Body of pancreas (tissue), 2 donors: ENCODE data around the gene NR2C2.

GRCh38 chr3:14178994-14179720 lies 540 bp downstream of the LSM3 start:
- PRO-cap: no peak
- RAMPAGE, long total RNA, 2 experiments: no peak in any of the 2 experiments

DNA sequence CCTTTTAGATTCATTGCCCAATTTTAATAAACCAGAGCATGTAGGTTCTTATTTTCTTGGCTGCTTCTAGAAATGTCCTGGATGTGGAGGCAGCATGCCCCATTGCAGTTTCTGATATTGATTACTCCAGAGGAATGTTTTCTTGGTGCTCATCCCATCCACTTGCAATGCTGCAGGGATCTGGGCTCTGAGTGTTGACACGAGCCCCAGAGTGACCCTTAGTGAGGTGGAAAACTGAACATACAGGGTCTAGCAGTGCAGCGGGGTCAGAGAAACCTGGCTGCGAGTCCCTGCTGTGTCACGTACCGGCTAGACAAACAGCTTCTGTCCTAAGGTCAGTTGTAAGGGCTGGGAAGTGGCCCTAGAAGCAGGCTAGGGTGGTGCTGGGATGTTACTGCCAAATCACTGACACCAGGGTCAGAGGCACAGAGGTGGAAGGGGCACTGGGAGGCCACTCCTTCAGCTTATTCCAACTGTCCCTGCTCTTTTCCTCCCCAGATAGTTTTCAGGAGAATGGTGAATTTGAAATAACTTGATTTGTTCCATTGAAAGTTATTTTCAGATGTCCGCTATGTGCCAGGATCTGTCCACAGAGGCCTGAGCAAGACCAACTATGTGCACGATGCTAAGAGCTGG lies 23.7 kb downstream of the LSM3 start:
- PRO-cap: no peak
- RAMPAGE, long total RNA, 2 experiments: no peak in any of the 2 experiments

DNA sequence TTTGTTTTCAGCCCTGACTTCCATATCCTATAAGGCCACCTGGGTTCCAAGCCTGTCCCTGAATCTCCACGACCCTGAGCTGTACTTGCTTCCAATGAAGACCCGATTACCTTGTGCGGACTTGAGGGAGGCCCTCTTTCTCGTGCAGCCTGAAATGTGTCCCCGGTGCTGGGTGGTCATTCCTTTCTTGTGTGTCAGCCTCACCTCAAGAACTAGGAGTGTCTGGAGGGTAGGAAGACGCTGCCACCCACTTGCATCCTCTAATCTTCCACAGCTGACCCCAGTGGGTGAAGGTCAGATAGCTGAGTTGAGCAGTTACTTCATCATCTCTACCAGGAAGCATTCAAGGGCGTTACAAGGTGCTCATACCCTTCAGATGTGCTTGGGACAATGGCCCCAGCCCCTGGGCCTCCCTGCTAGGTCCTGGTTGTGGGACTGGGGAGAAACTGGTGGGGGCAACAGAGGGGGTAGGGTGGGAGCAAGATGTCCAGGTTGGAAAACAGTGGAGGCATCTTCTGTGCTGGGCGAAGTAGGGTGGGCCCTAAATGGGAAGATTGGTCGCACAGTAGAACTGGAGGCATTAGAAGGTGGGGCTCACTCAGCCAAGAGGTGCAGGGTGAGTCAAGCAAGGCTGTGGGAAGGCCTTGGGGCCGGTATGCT lies 74.2 kb downstream of the LSM3 start:
- PRO-cap: no peak
- RAMPAGE, long total RNA, 2 experiments: no peak in any of the 2 experiments

GRCh38 chr3:14391055-14391783 lies 11.2 kb upstream of the SLC6A6 start:
- PRO-cap: no peak
- RAMPAGE, long total RNA, 2 experiments: no peak in any of the 2 experiments

GRCh38 chr3:14436562-14437244 lies 34.3 kb downstream of the SLC6A6 start:
- PRO-cap: no peak
- RAMPAGE, long total RNA, 2 experiments: no peak in any of the 2 experiments

GRCh38 chr3:14452652-14453429 lies 50.4 kb downstream of the SLC6A6 start:
- PRO-cap: bidirectional peak, plus-strand start at chr3:14453046, minus-strand start at chr3:14452943; unidirectional peak, plus-strand start at chr3:14453046
- RAMPAGE, long total RNA, 2 experiments: no peak in any of the 2 experiments

GRCh38 chr3:14539406-14539844 lies 717 bp downstream of the GRIP2 start:
- PRO-cap: no peak
- RAMPAGE, long total RNA, 2 experiments: no peak in any of the 2 experiments

DNA sequence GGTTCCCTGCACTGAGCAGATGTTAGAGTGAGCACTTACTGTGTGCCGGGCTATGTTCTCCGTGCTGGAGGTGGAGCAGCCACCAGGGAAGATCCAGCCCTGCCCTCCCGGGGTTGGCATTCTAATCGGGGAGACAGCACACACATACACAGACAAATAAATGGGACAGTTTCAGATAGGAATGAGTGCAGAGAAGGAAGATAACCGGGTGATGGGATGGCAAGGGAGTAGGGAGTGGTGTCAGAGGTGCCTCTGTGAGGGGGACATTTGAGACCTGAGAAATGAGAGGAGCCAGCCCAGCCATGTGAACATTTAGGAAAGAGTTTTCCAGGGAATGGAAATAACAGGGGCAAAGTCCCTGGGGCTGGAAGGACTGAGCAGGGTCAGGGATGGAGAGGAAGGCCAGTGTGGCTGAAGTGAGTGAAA lies 15.6 kb upstream of the FGD5 start:
- PRO-cap: no peak
- RAMPAGE, long total RNA, 2 experiments: no peak in any of the 2 experiments

DNA sequence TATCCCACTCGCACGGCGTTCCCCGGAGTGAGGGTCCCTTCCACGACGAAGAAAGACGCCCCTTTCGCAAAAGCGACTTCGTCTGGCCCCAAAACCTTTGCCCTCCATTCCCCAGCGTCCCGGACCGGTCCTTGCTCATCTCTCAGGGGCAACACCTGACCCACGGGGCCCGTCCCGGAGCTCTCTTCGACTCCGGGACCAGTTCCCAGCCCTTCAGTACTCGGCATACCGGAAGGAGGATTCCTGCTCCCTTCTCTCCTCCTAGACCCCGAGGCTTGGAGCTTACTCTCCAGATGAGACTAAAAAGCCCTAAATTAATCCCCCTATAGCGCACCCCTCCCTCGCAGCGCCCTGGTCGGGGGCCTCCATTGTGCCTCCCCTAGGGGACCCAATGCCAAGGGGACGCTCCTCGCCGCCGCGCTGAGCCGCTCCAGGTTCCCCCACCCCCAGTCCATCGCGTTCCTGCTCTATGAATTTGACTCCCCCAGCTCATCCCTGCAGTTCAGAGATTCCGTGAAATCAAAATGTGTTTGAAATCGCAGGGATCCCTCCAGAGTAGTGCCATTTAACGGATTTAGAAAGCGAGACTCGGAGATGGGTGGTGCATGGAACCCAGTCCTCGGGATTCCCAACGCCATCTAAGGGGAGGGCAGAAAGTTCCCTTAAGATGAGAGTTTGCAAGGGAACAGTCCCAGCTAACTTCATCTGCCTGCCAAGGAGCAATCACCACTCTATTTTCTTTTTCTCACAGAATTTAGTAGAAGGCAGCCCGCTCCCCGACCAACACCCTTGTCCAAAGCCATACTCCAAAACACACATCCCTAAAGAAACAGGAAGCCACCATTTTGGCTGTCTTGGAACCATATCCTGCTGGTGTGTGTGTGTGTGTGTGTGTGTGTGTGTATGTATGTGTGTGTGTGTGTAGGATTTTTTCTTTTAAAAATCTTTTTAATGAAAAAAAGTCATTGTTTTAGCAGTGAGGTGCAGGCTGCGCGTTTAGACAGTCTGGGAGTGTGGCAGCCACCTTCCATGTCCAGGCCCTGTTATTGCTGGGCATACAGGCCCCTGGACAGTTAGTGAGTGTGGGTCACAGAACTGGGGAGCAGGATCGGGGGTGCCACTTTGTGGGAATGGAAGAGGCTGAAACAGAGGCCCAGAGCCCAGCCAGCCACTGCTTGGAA lies 7.2 kb upstream of the FGD5 start:
- PRO-cap: no peak
- RAMPAGE, long total RNA, 2 experiments: no peak in any of the 2 experiments

- PRO-cap: no peak
- RAMPAGE, long total RNA, 2 experiments: no peak in any of the 2 experiments
These were observed 14.8 kb downstream of the FGD5 start for GRCh38 chr3:14833593-14833964.

GRCh38 chr3:14849895-14850360 lies 31.2 kb downstream of the FGD5 start:
- PRO-cap: no peak
- RAMPAGE, long total RNA, 2 experiments: no peak in any of the 2 experiments

GRCh38 chr3:14941532-14942317 lies 5.7 kb upstream of the NR2C2 start:
- PRO-cap: no peak
- RAMPAGE, long total RNA, 2 experiments: no peak in any of the 2 experiments

DNA sequence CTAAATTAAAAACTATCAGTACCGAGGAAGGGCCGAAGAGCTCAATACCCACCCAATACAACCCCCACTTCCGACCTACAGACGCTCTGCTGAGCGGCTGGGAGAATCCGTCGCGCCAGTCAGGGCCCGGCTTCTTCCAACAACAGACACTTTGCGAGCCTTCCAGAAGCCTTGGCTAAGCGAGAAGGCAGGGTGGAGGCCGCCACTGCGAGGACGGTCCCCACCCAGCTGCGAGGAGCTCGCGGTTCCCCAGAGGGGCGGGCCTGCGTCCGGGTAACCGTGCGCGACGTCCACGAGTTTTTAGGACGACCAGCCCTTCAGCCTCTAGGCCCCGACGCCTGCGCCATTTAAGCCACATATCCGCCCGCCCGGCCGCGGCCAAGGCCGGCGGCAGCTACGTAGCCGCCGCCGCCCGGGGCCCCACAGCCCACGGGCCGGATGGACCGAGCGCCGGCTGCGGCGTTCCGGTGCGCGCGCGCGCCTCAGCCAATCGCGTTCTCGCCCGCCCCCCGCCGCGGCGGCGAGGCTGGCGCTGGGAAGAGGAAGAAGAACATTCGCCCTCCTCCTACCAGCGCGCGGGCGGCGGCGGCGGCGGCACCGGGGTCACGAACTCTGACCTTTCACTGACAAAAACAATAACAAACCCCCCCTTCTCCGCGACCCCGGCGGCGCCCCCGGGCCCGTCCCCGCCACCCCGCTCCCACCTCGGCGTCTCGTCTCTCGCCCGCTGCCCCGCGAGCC lies at the start of gene NR2C2:
TSS of gene NR2C2 (plus strand) at position 549 of the 741 bp plus-strand sequence.
- PRO-cap: unidirectional peak, plus-strand start at position 67 of the sequence; bidirectional peak, plus-strand start at position 118 of the sequence, minus-strand start at position 109 of the sequence; bidirectional peak, plus-strand start at position 205 of the sequence, minus-strand start at position 230 of the sequence; bidirectional peak, plus-strand start at position 549 of the sequence, minus-strand start at position 431 of the sequence
- RAMPAGE, long total RNA, 2 experiments: start-site peak on the plus strand in 2 of 2 experiments, centred at positions 530 to 531 of the sequence, 7 to 9 reads per replicate; start-site peak on the minus strand in 2 of 2 experiments, centred at positions 405 to 410 of the sequence, 233 to 721 reads per replicate

GRCh38 chr3:14947776-14948502 lies 556 bp downstream of the NR2C2 start:
- PRO-cap: unidirectional peak, minus-strand start at chr3:14948016; bidirectional peak, plus-strand start at chr3:14948608, minus-strand start at chr3:14948295
- RAMPAGE, long total RNA, 2 experiments: start-site peak on the minus strand in 1 of 2 experiments, at chr3:14948074-14948131 at its widest, 37 reads per replicate

GRCh38 chr3:14970219-14970485 lies 22.8 kb downstream of the NR2C2 start:
- PRO-cap: no peak
- RAMPAGE, long total RNA, 2 experiments: no peak in any of the 2 experiments

DNA sequence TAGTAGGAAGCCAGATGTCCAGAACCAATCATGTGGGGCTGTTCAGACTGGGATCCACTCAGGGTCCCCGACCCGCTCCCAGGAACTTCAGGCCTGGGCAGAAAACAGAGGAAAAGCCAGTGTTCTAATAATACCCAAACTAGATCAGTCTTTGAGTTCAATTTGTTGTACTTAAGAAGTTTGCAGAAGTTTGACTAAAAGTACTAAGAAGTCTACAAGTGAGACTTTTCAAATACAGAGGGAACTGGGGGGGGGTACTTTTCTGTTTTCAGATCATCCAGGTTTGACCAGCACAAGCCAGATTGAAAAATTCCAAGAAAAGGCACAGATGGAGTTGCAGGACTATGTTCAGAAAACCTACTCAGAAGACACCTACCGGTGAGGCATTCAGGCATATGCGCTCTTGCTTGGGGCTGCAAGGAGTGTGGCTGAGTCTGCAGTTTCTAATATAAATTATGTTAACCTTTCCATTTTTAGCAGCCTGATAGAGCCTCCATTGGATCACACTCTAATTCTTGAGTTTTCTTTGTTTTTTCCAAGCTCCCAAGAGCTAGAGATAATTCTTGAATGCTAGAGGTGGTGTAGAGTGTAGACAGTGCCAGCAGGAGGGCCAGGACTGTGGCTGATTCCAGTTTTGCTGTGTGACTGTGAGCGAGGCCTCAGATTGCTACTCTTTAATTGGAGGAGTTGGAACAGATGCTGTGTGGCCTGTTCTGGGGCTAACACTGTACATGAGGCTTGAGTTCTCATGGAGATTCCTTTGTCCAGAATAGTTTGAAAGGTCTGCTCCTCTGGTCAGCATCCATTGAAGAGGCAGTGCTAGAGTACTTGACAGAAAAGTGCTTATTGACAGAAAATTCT lies 26.0 kb downstream of the MRPS25 start:
- PRO-cap: no peak
- RAMPAGE, long total RNA, 2 experiments: no peak in any of the 2 experiments

DNA sequence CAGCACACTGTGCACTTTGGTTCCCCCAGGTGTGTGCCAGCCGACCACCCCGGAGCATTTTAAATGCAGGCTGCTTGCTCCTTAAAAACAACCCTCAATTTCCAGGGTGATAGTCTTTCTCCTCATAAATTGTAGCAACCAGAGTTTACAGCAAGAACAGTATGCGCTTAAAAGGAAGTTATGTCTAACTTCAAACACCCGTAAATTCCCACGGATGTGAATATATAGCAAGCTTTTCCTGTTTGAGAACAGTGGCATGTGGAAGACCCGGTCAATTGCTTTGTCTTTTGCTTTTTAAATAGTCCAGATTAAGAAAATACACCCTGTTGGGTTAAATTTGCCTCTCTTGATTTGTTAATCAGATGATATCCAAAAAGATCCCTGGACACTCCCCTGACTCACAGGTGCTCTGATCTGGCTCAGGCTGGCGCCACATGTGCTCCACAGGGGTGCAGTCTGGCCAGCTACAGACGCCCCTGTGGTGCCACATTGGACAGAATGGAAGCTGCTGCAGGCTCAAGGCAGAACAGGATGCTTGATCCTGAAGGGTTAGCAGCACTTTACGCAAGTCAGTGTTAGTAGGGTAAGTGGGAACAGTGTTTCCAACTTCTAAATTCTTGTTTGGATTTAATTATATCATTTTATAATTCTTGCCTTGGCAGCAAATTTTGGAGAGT lies 20.7 kb downstream of the MRPS25 start:
- PRO-cap: no peak
- RAMPAGE, long total RNA, 2 experiments: no peak in any of the 2 experiments

DNA sequence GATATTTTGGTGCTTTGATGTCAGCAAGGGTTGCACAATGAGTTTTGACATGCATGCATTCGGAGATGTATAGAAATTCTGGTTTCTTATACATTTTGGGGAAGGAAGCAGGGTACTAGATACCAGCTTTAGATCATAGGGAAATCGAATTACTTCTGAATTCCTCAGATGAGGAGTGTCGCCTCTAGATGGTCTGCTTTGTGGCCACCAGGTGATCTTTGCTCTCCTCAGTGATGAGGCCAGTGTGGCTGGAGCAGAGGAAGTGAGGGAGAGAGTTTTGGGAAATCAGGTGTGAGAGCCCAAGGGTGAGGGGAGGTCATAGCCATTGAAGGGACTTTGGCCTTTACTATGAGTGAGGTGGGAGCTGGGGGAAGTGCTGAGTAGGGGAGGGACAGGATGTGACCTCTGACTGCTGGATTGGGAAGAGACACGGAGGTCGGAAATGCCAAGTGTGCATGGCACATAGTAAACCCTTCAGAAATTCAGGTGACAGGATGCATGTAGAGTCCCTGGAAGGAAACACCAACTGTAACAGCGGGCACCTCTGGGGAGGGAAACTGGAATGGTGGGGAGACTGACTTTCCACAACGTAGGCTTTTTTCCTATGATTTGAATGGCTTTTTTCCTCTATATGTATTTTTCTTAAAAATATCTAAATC lies 8.5 kb upstream of the RBSN start:
- PRO-cap: no peak
- RAMPAGE, long total RNA, 2 experiments: no peak in any of the 2 experiments

- PRO-cap: no peak
- RAMPAGE, long total RNA, 2 experiments: no peak in any of the 2 experiments
These were observed 37.8 kb downstream of the CAPN7 start for GRCh38 chr3:15243712-15244281.

DNA sequence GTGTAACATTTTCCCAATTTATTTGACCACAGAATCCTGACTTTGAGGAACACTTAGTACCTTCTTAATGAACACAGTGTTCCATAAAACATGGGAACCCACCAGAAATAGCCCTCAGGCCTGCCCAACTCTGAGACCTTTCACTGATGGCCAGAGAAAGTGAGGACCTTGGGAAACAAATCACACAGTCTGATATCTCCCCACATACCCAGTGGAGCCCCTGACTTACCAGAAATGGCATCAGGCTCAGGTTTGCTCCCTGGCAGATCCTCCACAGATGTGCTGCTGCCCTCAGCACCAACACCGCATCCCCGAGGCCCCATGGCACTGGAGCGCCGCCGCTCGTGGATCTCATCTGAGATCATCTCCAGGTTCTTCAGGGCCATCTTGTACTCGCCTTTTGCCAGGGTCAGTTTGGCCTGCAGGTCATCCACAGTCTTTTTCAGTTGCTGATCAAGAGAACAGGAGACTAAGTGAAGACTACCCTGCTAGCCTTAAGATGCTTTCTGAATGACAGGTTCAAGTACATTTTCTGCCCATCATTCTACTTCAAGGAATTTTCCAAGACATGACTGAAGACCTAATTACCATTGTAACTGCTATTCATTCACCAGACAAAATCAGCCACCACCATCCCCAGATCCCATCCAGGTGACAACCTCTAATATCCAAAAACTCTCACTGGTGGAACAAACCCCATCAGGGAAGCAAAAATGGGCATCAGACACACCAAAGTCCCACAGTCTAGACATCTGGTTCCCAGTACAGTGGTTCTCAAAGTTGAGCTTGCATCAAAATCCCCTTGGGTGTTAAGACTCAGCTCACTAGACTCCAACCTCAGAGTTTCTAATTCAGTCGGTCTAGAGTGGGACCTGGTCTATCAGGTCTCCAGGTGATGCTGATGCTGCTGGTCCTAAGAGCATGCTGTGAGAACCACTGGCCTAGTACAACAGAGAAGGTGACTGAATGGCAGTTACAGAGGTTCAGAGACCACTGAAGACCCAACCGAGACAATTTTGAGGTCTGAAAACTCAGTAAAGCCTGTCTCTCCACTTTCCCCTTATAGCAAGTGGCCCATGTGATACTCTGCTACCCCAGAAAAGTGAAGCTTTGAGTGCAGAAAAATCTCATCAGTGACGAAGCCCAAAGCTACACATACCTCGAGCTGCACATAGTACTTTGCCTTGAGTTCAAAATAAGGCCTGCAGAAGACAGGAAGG lies 53.0 kb downstream of the CAPN7 start:
- PRO-cap: no peak
- RAMPAGE, long total RNA, 2 experiments: start-site peak on the plus strand in 1 of 2 experiments, centred at position 219 of the sequence, 19 reads per replicate